A673 (cell line): ENCODE measurements around the genes MBD2 and CCDC68.

DNA sequence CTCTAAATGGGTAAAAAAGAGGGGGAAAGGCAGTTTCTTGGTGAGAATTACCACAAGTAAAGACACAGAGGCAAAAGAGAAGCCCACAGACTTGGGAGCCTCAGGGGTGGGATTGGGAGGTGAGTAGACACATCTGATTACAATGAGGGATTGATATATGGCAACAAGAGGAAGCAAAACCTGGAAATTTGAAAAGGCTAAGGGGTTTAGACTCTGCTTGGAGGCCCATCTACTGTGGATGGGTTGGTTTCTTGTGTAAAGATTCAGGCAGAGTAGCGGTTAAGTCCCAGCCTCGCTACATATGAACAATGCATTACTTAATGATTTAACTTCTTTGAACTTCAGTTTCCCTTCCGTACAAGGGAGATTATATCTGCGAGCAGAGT, 13.9 kb upstream of the MEX3C start:
- PRO-cap = no peak

- PRO-cap = unidirectional peak, minus-strand start at chr18:54224243; bidirectional peak, plus-strand start at chr18:54224810, minus-strand start at chr18:54224507
These were observed at the start of gene MBD2 for GRCh38 chr18:54223831-54225052. Gene MBD2, minus strand, starts transcription at chr18:54224669.

DNA sequence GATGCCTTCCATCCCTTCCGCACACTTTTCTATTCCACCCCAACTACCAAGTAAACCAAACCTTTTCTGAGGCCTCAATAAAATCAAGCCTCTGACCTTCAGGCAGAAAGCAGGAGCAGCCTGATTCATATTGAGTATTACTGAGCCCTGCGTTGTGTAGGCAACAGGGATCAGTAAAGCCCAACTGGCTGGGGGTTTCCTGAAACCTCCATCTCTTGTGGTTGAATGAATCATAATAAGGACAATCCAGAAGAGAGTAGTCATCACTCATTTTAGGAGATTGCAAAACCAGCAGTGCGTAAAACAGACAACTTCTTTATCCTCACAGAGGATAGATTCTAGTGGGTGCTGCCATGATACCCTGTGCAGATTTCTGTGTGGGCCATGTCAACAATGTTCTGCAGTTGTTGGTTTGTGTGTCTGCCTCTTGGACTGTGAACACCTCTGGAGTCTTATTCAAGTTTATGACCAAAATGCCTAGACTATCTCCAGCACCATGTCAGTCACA, 52.0 kb upstream of the RAB27B start:
- PRO-cap = no peak

DNA sequence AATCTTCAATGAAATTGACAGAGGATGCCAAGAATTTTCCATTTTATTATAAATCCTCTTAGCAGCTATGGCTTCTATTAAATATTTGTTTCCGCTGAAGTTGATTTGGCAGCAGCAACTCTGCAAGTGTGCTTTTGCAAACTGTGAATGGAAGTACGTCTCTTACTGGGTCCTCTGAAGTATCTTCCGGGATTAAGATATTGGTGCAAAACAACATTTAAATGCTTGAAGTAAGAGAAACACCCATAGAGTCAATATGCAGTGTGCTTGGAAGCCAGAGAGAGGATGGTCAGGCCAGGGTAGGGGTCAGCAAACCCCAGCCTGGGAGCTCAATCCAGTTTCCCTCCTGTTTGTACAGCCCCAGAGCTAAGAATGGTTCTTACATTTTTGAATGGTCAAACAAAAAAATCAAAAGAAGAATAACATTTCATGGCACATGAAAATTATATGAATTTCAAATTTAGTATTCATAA, 13.6 kb downstream of the CCDC68 start:
- PRO-cap = no peak

- PRO-cap = no peak
These were observed 13.0 kb downstream of the CCDC68 start for GRCh38 chr18:54946104-54946821.

DNA sequence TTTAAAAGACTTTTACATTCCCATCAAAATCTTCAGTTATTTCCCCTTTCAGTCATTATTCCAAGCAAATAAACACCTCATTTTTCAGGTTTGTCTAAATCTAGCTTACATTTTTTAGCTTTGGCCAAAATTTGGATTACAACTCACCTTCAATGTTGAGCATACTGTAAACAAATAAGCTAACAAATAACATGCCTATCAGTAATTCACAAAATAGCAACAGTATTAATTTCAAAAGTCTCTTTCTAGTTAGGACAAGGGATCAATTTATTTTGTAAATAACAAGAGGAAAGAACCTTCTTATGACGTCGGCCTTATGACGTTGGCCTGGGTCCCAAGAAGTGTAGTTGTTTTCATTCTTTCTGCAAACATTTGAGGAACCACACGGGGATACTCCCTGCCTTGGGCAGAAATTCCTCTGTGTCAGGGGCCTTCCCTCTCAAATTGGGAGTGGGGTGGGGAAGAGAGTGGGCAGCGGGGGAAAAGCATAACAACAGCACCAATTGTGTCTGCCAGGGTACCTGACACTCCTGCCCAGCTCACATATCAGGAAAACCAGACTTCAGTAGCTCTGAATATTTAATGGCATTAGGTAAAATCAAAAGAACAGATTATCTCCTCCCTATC, 1.3 kb downstream of the CCDC68 start:
- PRO-cap = no peak

GRCh38 chr18:54959271-54959604, at the start of gene CCDC68:
Gene CCDC68, minus strand, starts transcription at chr18:54959461.
- PRO-cap = no peak

GRCh38 chr18:55119331-55119798, 160.1 kb upstream of the CCDC68 start:
- PRO-cap = no peak

DNA sequence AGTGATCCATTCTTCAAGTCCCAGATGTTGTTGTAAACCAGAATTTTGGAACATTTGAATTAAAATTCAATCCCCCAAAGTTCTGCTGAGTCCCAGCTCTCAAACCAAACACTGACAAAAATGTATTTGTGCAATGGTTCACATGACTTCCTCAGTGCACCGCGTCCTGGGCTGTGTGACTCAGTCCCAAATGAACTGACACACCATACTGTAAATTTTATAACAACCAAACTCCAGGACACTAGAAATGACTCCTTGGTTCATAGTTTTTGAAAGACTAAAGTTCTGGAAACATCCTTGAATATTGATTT, 281.9 kb upstream of the TCF4 start:
- PRO-cap = no peak

DNA sequence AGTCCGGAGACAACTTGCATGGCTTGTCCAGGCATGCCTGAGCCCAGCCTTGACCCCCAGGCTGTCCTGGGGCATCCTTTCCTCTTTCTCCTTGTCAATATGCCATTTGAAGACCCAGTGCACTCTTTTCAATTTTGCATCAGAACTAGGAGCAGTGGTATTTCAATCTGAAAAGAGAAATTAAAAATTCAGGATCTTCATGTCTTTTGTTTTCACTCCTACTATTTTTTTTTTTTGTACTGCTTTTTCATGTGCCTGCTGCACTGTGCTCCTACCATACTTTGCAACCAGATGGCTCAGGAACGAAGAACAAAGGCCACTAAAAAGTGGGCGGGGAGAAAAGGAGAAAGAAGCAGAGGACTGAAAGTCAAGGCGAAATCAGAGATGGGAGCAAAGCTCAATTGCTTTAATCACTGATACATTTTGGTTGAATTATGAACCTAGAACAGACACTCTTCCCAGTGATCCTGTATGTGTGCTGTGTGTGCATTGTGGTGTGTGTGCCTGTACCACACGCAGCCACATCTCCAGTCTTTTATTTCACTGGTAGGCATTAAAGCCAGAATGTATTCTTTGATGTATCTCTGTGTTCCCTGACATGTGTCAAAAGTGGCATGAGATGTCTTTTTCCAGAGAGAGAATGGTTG, 495.9 kb upstream of the TCF4 start:
- PRO-cap = no peak

DNA sequence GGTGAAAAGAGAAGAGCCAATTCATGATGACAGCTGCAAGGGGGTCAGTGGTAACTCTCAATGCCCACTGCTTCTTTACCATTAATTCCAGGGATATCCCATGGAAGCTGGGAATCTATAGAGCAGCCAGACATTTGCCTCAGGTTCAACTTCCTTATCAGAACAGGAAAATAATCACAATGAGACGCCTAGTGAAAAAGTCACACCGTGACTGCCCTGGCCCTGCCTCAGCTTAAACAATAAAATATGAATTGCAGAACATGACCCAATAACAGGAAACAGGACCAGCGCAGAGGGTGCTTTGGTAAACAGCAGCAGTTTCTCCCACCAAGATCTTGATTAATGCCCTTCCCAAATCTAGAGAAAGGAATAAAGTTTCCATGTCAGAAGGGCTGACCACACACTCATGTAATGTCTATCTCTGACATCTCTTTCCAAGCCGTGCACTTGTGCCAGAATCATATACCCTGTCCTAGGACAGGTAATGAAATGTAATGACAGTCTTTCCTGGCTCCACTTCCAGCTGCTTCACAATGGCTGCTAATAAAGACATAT, 438.5 kb downstream of the TXNL1 start:
- PRO-cap = no peak

GRCh38 chr18:56459149-56459628, 179.2 kb downstream of the TXNL1 start:
- PRO-cap = no peak

DNA sequence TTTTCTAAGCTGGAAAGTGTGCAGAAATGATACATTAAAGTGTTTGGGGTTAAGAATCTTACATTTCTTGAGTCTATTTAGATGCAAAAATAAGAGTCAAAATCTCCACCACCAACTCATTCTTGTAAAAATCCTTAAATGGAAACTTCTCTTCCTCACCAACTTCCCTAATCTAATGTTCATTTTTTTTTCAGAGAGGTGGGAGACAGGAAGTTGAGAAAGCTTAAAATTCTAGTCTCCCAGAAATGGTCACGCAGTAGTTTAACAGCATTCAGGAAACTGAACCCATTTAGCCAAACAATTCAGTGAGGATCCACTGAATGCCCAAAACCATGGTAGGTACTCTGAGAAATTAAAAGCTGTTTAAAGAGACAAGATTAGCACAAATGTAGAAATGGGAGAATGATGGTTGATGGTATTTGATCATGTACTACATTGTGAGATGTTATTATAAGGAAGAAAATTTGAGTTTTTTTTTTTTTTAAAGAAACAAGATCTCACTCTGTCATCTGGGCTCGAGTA, 68.9 kb downstream of the TXNL1 start:
- PRO-cap = no peak

DNA sequence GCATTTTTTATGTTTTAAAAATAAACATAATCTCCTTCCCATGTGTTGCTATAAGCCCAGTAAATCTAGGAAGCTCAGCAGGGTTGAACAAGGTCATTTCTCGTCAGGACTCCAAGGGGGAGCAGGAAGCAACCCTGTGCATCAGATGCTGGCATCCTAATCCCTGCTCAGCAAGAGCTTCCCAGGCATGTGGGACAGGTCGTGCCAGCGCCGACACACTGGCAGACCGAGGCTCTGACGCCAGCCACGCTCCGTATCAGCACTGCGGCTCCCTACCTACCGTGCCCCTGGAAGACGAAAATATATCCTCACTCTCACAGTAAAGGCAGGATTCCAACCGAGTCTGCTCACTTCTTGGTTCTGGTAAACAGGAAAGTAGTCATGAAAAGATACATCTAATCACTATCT, 61.5 kb downstream of the TXNL1 start:
- PRO-cap = unidirectional peak, minus-strand start at position 306 of the sequence

- PRO-cap = no peak
These were observed 25.3 kb upstream of the BOD1L2 start for GRCh38 chr18:57121325-57122321.

DNA sequence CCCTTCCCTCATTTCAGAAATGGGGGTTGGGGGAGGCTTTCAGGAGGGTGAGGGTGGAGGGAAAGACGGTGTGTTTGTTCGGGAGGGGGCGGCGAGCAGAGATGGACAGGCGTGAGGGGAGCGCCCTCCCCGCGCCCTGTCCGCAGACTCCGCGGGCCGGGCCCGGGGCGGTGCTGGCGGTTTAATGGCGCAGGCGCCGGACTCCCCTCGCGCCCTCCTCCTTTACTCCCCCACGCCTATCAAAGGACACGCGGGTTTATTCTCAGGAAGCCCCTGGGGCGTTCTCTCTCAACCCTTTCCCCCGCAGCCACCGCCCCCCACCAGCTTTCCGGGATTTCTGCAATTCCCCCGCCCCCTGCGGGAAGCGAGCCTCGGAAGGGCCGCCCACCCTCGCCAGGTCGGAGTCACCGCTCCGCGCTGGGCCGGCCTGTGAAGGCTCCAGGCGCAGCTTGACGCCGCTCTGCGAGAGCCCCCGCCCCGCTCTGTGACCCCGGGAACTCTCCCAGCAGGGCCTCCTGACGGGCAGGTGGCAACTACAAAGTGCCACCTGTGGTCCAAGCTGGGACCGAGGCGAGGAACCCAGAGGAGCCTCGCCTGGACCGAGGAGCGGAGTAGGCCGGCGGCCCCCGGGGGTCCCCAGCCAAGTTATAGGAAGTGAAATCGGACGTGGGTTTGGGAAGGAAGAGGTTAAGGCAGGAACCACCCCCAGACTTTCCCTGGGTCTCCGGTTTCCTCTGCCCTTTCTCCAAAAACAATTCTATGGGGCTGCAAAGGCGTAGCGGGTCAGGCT, 1.1 kb downstream of the ST8SIA3 start:
- PRO-cap = no peak

DNA sequence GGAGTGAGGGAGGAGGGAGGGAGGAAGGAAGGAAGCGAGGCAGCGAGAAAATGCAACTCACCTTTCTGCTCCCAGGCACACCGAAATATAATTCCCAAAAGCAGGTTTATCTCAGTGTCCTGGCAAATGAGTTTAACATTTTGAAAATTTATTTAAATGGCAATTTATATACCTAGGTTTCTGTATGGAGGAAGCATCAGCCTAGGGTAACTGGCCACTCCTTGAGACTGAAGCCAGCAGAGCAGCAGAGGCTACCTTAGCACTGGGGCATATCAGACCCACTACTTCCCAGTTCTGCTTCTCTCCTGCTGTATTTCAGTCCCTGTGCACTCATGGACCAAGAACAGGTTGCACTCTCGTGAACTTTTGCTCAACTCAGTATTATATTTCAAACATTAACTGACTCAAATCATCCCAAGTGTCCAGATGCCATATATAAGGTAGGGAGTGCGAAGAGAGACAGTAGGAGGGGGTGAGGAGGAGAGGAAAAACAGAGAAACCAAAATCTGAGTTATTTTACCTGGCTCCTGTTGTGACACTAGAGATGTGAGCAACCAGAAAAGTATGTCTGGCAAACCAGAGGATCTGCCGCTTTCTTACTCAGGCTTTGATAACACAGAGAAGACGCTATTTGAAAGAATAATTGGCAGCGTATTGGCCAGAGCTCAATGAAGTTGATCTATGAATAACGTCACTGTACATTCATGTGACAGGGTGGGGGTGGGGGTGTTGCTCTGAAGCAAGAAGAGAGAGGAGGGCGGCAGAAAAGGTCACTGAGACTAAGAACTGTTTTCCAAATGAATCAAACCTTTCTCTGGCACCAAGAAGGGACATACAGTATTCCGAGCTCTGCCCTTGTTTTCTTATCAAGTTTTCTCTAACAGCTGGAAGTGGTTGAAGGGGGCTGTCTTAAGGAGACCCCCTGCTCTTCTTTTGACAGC, 1.9 kb upstream of the ONECUT2 start:
- PRO-cap = no peak

GRCh38 chr18:57439646-57440002, 4.5 kb downstream of the ONECUT2 start:
- PRO-cap = no peak

DNA sequence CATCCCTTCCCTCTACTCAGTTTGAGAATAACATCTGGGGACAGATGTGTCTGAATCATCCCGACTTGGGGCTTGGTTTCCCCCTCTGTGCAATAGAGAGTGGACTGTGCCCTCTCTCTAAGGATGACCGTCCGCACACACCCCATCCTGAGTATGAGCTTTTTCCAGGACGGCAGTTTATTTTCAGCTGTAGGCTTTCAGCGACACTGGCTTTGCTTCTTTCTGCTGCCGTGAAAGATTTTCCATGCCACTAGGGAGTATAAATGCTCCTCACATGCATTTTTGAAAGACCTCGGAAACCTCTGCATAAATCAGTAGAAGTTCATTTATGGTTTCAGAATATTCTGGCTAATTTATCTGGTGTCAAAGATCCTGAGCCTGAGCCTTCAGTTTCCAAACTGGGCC, 53.5 kb downstream of the FECH start:
- PRO-cap = no peak

DNA sequence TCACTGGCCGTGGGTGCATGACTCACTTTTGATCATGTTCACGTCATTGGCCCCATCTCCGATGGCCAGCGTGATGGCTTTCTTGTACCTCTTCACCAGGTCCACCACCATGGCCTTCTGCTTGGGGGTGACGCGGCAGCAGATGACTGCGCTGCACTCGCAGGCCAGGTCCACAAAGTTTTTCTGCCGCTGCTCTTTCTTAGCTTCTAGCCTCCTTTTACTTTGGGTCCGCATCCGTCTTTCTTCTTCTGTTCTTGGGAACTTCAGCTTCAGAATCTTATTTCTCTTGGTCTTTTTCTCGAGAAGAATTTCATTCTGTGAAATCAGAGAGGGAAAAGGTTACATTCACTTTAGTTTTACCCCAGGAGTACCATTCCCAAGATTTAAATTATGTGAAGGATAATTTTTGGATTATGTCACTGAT, 39.5 kb upstream of the NARS1 start:
- PRO-cap = no peak